Gallbladder (tissue), 1 donor: Measurements from ENCODE around the genes SERPINH1 and ACER3.

GRCh38 chr11:75507800-75508717, 17.7 kb downstream of the GDPD5 start:
- PRO-cap, result no peak

DNA sequence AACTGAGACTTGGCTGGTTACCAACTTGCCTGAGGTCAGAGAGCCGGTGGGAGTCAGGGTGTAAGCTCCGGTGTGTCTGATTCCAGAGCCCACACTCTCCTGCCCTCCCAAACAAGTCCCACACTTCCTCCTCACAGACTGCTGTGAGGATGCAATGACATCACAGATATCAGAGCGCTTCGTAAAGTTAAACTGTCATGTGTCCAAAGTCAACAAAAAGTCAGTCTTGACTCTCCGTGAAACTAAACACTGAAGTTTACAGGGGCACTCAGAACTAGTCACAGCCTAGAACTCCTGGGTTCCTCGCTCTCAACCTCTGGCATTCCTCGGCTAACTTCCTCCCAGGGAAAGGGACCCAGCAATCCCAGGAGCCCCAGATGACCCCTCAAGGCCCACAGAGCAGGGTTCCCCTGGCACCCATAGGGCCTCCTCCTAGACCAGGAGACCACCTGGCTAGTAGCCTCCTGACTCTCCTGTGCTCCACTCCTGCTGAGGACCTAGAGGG, 12.3 kb downstream of the GDPD5 start:
- PRO-cap, result no peak

GRCh38 chr11:75561516-75562421, at the start of gene SERPINH1:
SERPINH1 (plus strand) TSS chr11:75562253.
- PRO-cap, result bidirectional peak, plus-strand start at chr11:75562259, minus-strand start at chr11:75562317

DNA sequence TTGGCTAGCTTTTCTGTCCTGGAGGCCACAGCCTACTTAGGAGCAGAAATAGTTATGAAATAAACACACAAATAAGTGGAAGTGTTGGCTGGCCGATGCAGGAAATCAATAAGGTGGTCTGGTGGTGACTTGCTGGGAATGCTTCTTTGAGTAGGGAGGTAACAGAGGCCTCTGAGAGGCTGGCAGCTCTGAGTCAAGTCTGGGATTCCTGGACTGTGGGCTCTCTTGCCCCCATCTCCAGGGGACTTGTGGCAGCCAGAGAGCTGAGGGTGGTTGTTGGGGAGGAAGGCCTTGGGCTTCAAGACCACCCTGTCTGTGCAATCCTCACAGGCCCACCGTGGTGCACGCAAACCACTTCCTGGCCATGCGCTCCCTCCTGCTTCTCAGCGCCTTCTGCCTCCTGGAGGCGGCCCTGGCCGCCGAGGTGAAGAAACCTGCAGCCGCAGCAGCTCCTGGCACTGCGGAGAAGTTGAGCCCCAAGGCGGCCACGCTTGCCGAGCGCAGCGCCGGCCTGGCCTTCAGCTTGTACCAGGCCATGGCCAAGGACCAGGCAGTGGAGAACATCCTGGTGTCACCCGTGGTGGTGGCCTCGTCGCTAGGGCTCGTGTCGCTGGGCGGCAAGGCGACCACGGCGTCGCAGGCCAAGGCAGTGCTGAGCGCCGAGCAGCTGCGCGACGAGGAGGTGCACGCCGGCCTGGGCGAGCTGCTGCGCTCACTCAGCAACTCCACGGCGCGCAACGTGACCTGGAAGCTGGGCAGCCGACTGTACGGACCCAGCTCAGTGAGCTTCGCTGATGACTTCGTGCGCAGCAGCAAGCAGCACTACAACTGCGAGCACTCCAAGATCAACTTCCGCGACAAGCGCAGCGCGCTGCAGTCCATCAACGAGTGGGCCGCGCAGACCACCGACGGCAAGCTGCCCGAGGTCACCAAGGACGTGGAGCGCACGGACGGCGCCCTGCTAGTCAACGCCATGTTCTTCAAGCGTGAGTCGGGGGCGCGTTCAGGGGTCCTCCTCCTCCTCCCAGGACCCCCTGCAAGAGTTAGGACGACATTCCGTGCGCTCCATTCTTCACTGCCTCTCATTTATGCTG, 4.3 kb downstream of the SERPINH1 start:
- PRO-cap, result no peak

GRCh38 chr11:75673855-75674442, 5.1 kb upstream of the MAP6 start:
- PRO-cap, result no peak

- PRO-cap, result no peak
Measured at GRCh38 chr11:75801655-75802251, 13.3 kb upstream of the UVRAG start.

GRCh38 chr11:75815315-75816168, 532 bp downstream of the UVRAG start:
- PRO-cap, result bidirectional peak, plus-strand start at chr11:75815667, minus-strand start at chr11:75815660

DNA sequence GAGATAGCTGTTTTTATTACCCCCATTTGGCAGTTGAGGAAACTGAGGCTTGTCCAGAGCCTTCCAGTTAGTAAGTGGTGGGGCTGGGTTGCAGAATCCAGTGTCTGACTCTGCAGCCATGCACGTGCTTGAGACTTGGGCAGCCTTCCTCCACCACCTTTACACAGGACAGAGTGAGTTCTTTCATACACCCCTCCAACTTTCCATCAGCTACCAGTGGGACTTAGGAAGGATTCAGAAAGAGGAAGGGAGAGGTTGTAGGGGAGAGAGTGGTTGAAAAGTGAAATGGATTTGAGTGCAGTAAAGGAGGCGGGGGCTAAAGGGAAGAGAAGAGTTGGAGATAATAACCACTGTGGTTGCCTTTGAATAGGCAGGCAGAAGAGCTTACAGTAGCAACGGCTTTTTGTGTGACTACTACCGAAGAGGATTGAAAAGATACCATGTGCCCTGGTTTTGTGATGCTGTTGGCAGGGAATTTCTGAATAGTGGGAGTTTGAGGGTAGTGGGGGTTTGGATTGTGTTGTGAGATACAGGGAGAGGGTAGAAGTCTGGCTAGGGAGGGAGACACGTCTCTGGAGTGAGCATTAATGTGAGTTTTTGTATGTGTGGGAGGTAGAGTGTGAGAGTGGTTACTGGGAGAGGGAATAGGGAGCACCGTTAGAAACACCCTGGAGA, 1.7 kb downstream of the UVRAG start:
- PRO-cap, result no peak

DNA sequence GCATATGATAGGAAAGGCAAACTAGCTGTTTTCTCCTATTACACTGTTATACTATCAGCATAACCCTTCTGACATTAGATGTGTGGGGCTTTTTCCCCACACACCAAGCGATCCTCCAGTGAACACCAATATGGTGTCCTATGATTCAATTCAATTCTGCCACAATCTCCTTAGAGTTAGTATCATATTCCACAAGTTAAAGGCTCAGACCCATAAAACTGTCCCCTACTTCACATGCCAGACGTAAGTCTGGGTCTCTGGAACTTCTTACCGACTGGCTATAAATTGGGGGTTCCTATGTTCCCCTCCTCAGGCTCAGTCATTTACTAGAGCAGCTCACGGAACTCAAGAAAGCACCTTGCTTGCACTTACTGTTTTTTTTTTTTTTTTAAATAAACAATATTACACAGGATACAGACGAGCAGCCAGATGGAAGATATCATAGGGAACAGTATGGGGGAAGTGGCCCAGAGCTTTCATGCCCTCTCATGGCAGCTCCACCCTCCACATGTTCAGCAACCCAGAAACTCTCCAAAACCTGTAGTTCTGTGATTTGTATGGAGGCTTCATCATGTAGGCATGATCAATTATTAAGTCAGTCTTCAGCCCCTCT, 7.4 kb downstream of the UVRAG start:
- PRO-cap, result no peak

DNA sequence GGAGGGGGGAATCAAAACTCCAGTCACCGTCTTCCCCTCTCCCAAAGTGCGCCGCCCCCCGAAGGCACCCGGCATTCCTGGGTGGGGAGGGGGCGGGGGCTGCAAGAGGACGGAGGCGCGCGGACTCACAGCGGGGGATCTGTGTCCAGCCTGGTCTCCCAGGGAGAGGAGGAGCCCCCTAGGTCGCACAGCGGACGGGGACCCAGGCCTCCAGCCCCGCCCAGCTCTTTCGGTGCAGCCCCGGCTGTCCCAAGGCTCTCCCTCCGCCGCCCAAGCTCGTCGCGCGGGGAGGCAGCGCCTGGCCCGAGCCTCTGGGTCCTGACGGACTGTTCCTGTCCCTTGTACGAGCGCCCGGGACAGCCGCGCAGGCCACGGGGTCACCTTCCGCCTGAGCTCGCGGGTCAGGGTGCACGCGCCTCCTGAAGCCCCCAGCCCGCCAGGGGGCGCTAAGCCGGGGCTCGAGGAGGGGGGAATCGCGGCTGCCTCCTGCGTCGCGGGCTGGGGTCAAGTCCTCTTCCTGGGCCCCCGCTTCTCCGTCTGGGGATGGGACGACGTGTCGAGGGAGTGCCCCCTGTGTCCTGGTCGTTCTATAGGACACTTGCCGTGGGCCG, 2.3 kb upstream of the WNT11 start:
- PRO-cap, result bidirectional peak, plus-strand start at position 536 of the sequence, minus-strand start at position 313 of the sequence

DNA sequence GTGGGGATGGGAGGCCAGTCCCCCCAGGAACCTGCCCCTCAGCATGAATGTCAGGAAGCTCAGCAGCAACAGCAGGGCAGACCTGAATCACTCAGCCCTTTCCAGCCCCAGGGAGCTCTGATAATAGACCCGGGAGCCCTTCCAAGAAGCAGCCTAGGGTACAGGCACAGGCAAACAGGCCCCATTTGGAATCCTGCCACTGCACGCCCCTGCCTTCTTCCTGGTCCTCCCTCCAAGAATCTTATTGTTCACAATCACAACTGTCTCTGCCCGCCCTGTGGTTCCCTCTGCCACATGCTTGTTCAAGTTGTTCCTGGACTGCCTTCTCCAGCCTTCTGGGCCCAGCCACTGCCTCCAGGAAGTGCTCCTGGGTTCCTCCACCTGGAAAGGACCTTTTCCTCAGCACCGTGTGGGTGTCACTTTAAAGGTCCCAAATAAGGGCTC, 54.6 kb downstream of the LRRC32 start:
- PRO-cap, result no peak

- PRO-cap, result no peak
Measured at GRCh38 chr11:76700102-76700838, 29.7 kb upstream of the LRRC32 start.

DNA sequence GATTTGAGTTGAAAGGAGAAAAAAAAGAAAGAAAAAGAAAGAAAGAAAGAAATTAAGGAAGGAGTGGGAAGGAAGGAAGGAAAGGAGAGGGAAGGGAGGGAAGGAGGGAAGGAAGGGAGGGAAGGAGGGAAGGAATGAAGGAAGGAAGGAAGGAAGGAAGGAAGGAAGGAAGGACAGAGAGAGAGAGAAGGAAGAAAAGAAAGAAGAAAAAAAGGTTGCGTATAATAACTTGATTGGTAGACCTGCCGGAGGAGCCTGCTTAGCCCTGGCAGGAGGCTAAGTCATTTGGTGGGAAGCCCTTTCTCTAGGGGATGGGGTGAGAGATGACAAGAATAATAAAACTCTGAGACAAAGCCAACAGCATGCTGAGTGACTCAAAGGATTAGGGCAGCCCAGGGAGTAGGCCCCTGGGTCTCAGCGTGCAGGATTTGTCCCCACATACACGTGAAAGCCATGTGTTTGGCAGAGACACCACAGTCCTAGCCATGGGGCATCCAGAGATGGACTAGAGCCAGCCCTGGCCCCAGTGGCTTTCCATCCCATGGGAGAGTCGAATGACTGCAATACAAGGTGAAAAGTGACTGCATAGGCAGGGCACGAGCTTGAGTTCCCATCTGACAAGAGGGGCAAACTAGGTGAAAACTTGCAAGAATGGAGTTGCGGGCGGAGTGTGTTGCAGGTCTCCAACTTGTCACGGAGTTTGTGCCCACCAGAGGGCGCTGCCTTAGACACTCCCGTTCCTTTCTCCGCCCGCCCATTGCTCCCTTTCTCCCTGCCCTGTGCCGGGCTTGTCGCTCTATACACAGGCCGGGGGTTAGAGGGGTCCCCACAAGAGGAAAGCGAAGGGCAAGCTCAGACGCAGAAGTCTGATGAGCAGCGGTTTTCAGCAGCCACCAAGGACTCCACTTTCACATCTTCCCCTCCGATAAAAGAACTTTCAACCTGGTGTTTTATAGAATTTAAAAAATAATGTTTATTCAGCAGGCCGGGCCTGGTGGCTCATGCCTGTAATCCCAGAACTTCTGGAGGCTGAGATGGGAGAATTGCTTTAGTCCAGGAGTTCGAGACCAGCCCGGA, 24.1 kb downstream of the TSKU start:
- PRO-cap, result no peak

DNA sequence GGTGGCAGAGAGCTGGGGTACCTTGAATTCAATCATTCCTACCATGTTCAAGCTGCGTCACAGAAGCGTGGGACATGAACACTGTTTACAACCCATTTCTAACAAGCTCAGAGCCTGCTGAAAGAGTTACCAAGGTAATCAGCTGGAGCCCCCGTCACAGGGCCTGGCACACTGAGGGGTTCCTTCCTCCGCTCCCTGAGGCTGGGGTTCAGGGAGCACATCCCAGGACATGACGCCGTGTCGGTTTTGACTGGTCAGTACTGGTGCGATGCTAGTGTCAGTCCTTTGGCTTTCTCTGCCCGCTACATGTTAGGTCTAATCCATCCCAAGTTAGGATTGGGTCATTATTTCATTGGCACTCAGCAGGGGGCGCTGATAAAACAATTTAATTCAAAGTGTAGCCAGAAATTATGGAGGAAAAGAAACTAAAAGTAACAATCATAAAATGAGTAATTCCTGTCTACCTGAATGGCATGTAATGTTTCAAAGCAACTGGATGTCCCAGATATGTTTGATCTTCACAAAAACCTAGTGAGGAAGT, 27.0 kb downstream of the TSKU start:
- PRO-cap, result no peak

- PRO-cap, result no peak
Measured at GRCh38 chr11:76839333-76839820, 21.3 kb upstream of the ACER3 start.

- PRO-cap, result bidirectional peak, plus-strand start at chr11:76860937, minus-strand start at chr11:76860687
Measured at GRCh38 chr11:76860288-76861649, at the start of gene ACER3. ACER3 (plus strand) TSS chr11:76860918.

DNA sequence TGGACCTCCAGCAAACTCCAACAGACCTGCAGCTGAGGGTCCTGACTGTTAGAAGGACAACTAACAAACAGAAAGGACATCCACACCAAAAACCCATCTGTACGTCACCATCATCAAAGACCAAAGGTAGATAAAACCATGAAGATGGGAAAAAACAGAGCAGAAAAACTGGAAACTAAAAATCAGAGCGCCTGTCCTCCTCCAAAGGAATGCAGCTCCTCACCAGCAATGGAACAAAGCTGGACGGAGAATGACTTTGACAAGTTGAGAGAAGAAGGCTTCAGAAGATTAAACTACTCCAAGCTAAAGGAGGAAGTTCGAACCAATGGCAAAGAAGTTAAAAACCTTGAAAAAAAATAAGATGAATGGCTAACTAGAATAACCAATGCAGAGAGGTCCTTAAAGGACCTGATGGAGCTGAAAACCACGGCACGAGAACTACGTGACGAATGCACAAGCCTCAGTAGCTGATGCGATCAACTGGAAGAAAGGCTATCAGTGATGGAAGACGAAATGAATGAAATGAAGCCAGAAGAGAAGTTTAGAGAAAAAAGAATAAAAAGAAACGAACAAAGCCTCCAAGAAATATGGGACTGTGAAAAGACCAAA, 69.4 kb upstream of the B3GNT6 start:
- PRO-cap, result no peak

- PRO-cap, result no peak
Measured at GRCh38 chr11:77027243-77027675, 6.9 kb upstream of the B3GNT6 start.

- PRO-cap, result no peak
Measured at GRCh38 chr11:77036127-77037219, 2.3 kb downstream of the B3GNT6 start.

DNA sequence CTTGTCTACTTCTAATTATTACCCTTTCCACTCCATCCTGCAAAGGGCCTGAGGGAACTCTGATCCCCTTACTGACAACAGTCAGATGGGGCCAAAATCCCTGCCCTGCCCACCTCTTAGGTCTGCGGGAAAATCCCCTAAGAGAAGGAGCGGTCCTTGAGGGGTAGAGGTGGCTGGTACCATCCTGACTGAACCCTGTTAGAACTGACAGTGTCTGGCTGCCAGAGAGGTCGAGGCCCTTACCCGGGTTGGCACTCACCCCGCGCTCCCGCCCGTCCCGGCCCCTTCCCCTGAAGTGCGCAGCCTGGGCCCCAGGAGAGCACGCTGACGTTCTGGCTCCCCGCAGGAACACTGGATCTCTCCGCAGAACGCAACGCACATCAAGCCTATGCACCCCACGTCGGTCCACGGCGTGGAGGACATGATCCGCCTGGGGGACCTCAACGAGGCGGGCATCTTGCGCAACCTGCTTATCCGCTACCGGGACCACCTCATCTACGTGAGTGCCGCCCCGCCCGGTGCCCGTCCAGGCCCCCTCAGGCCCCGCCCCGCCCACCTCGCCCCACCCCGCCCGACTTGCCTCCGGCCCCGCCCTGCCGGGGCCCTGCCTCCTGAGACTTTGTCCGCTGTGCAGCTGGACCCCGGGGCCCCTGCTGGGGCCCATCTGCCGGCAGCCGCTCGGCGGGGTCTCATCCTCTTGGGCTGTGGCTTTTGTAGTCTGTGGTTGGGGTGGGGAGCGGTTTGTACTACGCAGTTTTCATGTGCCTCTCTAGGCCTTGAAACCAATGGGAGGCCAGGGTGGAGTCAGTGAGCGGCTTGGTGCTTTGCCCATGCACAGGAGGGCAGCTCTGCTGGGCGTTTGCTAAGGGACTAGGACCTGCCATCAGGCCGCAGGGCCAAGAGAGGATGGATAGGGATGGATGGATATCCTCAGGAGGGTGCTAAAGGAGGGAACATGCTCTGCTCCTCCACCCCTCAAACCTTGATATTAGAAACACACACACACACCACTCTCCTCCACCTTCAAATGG, 19.7 kb downstream of the MYO7A start:
- PRO-cap, result no peak